H4 (cell line): ENCODE data around the genes ADSS1 and CEP170B.

- RAMPAGE, long total RNA = no peak
Measured at GRCh38 chr14:104697593-104698367, 8.4 kb downstream of the INF2 start.

DNA sequence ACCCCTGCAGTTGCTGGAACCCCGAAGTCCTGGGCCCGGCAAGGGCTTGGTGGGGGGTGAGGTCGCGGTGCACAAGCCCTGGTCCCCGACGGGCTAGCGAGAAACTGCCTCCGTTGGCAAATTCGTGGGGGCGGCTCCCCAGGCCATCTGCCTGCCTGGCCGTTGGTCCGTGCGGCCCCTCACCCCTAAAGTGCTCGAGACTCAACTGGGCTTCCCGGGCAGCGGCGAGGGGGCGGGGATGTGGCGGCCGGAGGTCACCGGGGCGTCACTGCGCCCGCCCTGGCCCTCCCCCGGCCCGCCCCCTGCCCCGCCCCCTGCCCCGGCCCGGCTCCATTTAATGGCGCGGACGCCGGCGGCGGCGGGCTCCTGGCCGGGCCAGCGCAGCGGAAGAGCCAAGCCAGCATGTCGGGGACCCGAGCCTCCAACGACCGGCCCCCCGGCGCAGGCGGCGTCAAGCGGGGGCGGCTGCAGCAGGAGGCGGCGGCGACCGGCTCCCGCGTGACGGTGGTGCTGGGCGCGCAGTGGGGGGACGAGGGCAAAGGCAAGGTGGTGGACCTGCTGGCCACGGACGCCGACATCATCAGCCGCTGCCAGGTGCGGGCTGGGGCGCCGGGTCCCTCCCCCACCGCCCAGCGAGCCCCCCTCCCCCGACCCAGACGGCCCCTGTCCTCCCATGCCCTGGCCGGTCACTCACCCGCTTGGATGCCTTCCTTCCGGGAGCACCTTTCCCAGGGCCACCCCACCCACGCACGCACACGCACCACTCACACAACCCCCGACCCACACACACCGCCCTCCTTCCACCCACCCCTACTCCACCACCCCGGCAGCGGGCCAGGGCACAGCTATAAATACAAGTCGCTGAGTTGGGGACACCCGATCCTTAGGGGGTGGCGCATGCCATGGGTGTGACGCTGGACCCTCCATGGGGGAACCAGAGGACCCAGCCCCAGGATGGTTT lies at the start of gene ADSS1:
Gene ADSS1 (plus strand): TSS at position 361 of the 961 bp plus-strand sequence.
- RAMPAGE, long total RNA = no peak

GRCh38 chr14:104766830-104767048 lies 13.8 kb downstream of the SIVA1 start:
- RAMPAGE, long total RNA = no peak

- RAMPAGE, long total RNA = no peak
Measured at GRCh38 chr14:104768390-104769262, 15.7 kb downstream of the SIVA1 start.

DNA sequence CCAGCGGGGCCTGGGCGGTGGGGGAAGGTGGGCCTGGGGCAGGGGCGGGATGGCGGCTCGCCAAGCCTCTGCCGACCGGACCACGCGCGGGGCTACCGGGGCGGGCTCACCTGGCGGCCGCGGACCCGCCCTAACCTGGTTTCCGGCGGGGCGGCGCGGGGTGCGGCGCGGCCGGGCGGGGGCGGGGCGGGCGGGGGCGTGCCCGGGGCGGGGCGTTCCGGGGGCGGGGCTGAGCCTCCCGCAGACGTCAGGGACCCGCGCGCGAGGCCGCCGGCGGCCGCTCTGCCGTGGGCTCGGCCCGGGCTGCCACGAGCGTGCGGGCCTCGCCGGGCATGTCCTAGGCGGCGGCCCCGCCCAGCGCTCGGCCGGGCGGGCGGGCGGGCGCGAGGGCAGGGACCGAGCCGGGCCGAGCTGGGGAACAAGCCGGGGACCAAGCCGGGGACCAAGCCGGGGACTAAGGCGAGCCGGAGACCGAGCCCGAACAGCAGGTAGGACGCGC lies at the start of gene CEP170B:
Gene CEP170B (plus strand): TSS at position 243 of the 499 bp plus-strand sequence.
- RAMPAGE, long total RNA = no peak

DNA sequence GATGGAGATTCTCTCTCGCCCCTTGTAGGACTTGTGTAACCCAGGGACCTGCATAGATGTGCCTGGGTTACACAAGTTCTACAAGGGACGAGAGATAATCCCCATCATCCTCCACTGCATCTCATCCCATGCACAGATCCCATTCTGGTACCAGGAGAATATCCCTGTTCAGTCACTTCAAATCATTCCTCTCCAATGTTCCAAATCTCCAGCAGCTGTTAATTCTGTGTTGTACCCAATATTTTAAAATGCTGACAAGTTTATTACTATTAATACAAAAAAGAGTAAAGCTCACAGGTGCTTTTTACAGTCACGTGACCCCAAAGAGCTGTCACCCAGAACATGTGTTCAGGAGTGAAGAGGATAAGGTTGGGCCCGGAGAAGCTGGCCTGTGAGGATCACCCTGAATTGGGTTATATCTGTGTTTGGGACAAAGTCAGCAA lies 2.7 kb downstream of the CDCA4 start:
- RAMPAGE, long total RNA = no peak

DNA sequence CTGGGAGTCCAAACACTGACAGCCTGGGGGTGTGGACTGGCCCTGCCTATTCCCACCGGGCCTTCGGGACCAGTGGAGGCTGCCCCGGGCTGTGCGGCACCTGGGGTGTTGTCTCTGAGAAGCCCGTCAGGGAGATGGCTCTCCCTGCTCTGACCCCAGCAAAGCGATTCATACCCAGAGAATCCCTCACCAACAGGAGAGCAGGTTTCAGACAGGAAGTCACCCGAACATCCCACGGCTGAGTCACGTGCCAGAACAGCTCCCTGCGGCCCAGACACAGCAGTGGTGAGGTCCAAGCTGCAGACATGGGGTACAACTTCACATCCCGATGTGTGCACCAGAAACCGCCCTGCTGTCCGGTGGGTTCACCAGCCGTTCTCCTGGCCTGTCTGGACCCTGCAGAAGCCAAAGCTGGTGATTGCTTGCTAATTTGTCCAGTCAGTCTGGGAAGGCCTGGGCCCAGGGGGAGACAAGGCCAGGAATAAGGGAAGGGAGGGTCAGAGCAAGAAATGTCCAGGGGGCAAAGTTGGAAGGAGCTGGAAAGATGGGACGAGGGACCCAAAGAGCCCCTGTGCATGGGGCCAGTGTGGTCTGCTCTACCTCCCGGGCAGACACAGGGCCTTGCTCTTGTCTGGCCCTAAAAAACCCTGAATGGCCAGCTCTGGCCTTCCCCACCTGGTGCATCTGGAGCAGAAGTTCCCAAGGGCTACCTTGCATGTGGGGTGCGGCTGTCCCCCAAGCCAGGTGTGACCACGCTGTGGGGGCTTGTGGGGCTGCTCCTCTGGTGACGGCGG lies 2.2 kb upstream of the GPR132 start:
- RAMPAGE, long total RNA = no peak

- RAMPAGE, long total RNA = no peak
Measured at GRCh38 chr14:105092982-105093722, 27.9 kb upstream of the GPR132 start.

GRCh38 chr14:105108436-105108718 lies 43.1 kb upstream of the GPR132 start:
- RAMPAGE, long total RNA = no peak

- RAMPAGE, long total RNA = no peak
Measured at GRCh38 chr14:105153497-105153894, 15.1 kb downstream of the JAG2 start.

GRCh38 chr14:105202575-105203160 lies 21.6 kb upstream of the NUDT14 start:
- RAMPAGE, long total RNA = no peak

DNA sequence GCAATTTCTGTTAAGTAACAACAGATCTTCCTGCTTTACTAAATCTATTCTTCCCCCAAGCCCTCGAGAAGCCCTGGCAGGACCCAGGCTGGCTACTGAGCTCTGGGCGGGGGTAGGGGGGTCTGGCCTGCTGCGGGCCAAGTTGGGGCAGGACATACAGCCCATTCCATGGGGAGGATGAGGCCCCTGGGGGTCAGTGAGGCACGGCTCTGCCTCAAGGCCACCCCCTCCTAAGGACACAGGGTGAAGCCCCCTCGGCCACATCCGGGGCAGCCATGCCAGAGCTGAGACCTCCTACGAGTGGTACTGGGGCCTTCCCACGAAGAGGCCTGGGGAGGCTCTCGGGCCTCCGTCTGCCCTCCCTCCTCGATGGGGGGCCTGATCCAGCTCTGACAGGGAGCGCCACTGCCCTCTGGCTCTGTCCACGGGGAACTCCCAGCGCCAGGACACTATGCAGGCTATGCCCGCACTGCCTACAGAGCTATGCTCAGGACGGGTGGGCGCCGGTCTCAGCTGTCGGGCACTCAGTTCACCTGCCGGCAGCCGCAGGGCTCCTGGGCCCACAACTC lies 28.3 kb upstream of the NUDT14 start:
- RAMPAGE, long total RNA = no peak

DNA sequence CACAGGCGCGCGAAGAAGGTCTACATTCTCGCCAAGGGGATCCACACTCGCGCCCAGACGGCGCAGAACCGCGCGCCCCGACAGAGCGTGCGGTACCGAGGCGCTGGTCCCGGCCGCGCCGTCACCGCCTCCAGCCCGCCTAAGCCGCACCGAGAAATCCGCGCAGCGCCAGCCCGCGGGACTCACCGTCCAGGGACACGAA lies 640 bp downstream of the BRF1 start:
- RAMPAGE, long total RNA = no peak

GRCh38 chr14:105388603-105389240 lies 9.6 kb upstream of the TEX22 start:
- RAMPAGE, long total RNA = no peak

- RAMPAGE, long total RNA = no peak
Measured at GRCh38 chr14:105414774-105415812, 4.5 kb upstream of the MTA1 start.

DNA sequence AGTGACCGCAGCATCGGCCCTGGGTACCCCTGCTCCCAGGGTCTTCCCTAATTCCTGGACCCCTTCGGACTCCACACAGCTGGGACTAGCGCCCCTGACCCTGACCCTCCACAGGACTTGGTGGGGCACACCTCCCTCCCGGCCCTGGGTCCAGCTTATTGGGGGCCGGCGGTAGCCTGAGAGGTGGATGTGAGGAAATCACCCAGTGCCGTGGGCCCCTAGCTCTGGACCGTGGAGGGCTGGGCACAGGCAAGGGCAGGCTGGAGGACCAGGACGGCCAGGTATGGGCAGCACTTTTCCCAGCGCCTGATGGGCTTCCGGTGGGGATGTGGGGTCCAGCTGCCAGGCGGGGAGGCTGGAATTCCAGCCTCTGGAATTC lies 4.0 kb upstream of the CRIP1 start:
- RAMPAGE, long total RNA = no peak

DNA sequence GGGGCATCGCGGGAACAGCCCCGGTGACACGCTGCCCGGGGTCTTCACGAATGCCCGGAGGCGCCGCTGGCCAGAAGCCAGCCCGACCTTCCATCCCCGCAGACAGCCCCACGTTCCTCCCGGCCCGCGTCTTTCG lies 826 bp upstream of the TEDC1 start:
- RAMPAGE, long total RNA = no peak

DNA sequence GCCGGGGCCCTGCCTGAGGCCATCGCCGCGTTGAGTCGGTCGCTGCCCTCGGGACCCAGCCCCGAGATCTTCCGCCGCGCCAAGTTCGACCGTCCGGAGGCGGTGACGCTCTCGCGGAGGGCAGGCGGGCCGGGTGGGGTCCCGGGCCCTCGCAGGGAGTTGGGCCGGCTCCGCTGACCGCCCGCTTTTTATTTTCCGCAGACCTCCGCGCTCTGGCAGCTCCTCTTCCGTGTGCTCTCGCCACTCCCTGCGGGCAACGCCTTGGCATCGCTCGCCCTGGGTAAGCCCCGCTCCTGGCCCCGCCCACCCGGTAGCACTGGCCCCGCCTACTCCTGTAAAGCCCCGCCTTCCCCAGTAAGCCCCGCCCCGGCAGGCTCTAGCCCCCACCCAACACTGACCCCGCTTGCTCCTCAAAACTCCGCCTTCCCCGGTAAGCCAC lies 394 bp downstream of the TEDC1 start:
- RAMPAGE, long total RNA = no peak

GRCh38 chr14:105497333-105498253 lies 6.5 kb downstream of the TEDC1 start:
- RAMPAGE, long total RNA = no peak

- RAMPAGE, long total RNA = no peak
Measured at GRCh38 chr14:105687679-105688619, 161.6 kb downstream of the TMEM121 start.